Retinal pigment epithelial cell (primary cell): ENCODE measurements around a stretch of chr13.

- RRBS, result 1% methylated on average over 6 of the region's 47 CpGs
Measured at GRCh38 chr13:76992251-76993037, 563 bp downstream of the CLN5 start.

DNA sequence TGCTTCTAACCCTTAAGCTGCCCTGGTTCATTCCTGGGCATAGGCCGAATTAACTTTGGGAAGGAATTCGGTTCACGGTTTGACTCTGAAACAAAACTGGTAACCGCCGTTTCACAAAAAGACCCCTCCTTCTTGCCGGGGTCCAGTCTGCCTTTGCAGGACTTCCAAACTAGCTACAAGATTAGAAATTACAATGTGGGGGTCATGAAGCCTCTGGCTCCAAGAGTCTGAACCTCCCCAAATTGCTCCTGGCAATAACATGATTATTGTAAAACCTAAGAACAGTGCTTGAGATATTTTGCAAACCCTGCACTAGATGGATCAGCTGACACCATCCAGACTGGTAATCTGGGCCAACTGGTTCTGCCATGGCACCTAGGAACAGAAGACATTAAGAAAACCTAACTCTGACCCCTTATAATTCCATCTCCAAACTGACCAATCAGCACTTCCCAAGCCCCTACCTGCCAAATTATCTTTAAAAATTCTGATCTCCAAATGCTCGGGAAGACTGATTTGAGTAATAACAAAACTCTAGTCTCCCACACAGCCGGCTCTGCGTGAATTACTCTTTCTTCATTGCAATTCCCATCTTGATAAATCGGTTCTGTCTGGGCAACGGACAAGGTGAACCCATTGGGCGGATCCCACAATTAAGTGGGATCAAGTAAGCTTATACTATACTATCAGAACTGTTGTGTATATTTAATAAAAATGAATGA is 13.6 kb downstream of the FBXL3 start:
- RRBS, result no CpG with 5 or more reads among the region's 12 CpGs

DNA sequence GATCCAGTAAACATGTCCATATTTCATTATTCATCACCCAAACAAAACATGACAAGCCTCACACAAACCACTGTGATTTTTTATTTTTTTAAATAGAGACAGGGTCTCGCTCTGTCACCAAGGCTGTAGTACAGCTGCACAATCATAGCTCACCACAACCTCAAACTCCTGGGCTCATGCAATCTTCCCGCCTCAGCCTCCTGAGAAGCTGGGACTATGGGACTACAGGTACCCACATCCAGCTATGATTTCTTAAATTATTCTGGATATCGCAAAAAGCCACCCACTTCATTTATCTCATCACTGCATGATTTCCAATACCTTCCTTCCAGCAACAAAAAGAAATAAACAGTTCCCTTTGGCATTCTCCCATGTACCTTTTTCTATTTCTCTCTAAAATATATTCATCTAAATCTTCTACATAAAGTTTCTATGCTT is 6.3 kb downstream of the FBXL3 start:
- RRBS, result no CpG with 5 or more reads among the region's 3 CpGs

- RRBS, result no CpG with 5 or more reads among the region's 7 CpGs
Measured at GRCh38 chr13:77028246-77028852, 1.4 kb upstream of the FBXL3 start.

- RRBS, result no CpG with 5 or more reads among the region's 2 CpGs
Measured at GRCh38 chr13:77067456-77067965, 40.6 kb upstream of the FBXL3 start.

DNA sequence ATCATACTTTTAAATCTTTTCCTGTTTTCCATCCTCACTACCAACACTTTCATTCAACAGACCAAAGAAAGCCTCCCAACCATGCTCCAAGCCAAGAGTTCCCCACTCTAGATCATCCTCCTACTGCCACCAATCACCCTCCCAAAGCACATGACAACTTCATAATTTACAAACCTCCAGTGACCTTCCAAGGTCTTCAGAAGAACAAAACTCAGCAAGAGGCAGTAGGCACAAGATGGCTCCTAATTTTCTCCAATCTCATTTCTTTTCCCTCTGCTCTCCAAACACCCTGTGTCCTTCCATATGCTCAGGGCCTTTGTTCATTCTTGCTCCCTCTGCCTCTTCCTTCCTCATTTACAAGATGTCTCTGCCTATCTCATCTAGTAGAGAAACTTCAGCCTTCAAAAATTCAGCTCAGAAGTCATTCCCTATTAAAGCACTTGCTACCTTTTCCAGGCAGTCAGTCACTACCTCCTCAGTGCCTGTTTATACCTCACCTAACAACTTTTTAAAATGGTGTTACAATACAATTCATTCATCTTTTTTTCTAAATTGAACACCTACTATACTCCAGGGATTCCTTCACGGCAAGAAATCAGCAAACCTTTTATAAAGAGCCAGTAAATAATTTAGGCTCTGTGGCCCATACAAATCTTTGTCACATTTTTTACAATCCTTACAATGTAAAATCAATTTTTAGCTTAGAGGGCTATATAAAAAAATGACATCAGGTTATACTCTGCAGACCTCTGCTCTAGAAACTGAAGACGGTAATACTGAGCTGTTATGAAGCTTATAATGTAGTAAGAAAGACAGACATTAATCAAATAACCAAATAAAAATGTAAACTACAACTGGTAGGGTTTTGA is 75.1 kb downstream of the MYCBP2 start:
- RRBS, result no CpG with 5 or more reads among the region's 2 CpGs

DNA sequence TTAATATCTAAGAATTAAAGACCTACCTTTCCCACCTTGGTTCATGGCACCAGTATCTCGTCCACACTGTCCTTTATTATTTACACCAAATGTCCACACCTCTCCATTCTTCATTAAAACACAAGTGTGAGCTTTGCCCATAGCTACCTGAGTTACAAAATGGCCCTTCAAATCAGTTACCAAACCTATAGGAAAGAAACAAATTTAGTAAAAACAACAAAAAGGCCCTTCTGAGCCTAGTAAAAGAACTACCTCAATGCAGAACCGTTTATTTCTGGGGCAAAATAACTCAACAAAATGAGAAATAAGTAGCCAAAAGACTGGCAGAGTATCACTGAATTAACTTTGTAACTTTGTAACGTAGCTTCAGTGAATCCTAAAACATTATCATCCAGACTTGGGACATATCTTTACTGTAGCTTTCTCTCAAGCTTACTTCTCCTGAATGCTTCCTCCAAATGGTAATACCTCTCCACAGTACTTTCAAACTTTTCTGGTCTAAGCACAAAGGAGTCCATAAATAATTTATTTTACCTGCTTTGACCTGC is 69.2 kb downstream of the MYCBP2 start:
- RRBS, result no CpG with 5 or more reads among the region's 3 CpGs

DNA sequence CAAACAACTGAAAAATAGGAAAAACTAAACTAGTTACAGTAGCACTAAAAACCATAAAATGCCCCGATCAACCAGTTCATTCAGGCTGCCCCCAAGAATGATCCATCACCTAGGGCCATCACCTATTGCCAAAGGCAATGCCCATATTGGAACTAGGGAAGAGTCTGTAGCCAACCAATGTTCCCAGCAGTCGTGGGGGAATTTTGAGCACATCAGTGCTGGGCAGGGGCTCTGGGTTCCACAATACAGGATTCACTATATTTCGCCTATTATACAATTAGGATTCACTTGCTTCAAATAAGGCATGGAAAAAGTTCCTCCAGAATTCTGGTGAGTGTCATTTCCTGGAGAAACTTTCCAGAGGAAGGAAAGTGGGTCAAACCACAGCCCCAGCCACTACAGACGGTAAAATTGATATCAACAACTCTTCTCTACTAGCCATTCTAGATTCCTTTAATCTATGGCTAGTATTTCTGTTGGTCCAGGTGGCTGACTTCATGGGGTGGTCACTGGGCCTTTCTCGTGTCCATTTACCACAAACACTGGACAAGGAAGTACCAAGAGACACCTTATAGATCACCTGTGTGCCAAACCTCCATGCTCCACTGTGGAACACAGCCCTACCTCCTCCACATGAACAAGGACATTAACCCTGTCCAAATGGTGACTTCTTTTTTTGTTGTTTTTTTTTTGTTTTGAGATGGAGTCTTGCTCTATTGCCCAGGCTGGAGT is 10.5 kb downstream of the MYCBP2 start:
- RRBS, result no CpG with 5 or more reads among the region's 5 CpGs

DNA sequence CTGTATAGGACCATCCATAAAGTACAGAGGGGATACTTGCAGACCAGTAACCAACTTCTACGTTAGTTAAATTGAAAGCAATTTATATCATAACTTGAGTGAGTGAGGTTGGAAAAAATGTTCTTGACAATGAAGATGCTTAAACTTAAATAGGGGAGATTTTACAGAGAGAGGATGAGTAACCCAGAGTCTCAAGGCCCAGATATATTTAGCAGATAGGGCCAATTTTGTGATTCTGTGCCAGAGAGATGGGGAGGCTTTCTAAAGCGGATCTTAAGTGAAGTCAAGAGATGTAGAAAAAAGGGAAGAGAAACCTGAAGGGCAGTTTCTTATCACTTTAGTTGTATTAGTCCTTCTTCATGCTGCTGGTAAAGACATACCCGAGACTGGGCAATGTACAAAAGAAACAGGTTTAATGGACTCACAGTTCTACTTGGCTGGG is 102.3 kb upstream of the MYCBP2 start:
- RRBS, result no CpG with 5 or more reads among the region's 3 CpGs

DNA sequence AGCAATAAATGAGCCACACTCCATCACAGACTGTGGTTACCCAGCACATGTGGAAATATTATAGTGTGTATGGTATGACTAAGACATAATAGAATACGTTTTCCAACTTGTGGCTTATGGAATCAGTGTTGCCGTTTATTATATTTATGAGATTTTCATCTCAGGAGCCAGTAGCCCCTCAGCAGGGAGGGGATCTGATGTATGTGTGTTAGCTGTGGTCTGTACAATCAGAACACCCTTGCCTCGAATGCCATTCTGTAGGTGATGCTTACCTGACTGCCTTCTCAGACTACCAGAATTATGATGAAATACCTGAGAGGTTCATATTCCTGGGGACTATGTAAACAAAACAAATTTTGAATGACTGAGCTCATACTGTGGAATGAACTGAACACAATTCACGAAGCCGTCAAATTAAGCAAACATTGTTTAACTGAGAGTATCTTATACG is 1.9 kb downstream of the SCEL start:
- RRBS, result no CpG with 5 or more reads among the region's 6 CpGs

DNA sequence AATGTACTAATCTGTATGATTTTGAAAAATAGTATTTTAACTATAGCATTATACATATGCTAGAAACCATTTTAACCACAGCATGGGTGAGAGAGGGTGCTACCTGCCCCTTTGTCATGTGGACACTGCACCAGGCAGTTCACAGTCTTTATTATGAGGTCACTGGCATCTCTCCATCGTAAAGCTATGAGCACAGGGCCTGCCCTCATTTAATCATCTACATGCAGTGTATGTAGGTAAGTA is 21.7 kb downstream of the EDNRB start:
- RRBS, result no CpG with 5 or more reads among the region's 1 CpG

DNA sequence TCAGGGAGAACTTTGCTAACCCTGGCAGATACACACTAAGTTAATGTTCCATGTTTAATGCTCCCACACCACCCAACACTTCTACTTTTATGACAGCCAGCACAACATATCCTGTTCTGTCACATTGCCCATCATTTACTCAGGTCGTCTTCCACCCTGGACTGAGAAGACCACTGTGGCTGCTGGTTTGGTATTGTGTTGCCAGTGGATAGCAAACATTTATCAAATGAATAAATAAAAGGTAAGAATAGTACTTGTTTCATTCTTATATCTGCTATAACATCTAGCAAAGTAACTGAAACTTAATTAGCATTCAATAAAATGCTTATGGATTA is 164.2 kb downstream of the RBM26 start:
- RRBS, result no CpG with 5 or more reads among the region's 1 CpG

GRCh38 chr13:79308792-79309254 is 97.2 kb downstream of the RBM26 start:
- RRBS, result no CpG with 5 or more reads among the region's 1 CpG

- RRBS, result no CpG with 5 or more reads among the region's 13 CpGs
Measured at GRCh38 chr13:79370898-79371327, 35.1 kb downstream of the RBM26 start.

- RRBS, result no CpG with 5 or more reads among the region's 5 CpGs
Measured at GRCh38 chr13:79406602-79407059, 576 bp upstream of the RBM26 start.

DNA sequence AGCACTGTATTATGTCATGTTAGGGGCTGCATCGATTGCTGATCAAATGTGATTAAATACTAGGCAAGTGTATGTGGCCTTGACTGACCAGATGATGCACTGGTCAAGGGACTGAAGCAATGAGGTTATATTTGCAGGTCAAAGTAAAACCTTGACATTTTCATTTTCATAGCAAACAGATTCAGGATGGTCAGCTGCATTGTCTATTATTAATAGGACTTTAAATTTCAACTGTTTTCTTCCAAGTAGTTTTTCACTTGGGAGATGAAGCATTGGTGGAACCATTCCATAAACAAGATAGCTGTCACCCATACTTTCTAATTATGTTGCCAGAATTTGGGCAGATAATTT is 43.4 kb downstream of the NDFIP2 start:
- RRBS, result no CpG with 5 or more reads among the region's 1 CpG

DNA sequence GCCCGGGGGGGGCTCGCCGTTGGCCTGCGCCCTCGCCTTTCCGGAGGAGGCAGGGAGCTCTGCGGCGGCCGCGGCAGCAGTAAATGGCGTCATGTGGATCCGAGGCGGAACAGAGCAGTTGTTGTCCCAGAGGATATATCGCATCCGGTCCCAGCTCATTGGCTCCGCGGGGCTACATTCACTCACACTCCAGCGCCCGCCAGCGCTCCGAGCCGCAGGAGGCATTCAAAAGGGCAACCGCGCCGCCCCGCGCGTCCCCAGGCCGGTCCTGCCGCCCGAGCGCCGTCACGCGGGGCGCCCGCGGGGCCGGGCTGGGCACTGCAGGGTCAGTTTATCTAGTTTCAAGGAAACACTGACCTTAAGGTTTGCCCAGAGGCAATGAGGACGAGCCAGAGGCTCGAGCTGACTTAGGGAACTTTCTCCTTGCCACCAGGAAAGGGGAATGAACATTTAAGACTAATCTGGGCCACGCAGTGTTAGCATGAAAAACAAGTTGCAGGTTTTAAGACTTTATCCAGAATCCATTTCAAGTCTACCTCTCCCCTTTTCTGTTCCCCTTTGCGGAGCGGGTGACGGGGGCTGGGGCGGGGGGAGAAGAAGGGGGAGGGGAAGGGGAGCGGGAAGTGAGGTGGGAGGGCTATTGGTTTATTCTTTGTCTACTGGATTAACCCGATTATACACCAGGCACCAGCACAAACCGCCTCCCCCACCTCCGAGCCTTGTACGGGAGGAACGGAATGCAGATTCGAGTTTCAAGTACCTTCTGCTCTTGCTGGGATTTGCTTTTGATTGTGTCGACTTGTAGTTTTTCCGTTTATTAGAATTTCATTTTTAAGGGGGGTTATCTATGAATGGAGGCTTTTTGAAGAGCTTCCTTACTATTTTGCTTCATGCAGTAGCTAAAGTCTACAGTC is 556 bp upstream of the SPRY2 start:
- RRBS, result under 1% methylated on average over 23 of the region's 55 CpGs

- RRBS, result no CpG with 5 or more reads among the region's 6 CpGs
Measured at GRCh38 chr13:80359785-80360304, 18.9 kb upstream of the SPRY2 start.

- RRBS, result no CpG with 5 or more reads among the region's 4 CpGs
Measured at GRCh38 chr13:80400135-80400640, 59.3 kb upstream of the SPRY2 start.

DNA sequence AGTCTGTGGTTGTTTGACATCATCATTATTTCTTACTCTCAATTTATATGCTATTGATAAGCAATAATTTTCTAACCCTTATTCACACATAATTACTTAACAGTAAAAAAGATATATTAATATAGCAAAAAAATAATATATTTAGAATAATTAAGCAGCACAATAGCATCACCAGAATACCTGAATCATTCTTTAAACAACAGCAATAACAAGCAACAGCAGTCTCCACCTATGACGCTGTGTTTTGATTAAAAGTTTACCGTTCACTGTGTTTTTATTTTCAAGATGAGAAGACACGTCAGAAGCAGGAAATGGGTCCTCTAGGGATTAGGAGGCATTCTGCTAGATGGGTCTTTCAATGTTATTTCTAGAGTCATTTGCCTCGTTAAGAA is 628.4 kb upstream of the SPRY2 start:
- RRBS, result no CpG with 5 or more reads among the region's 4 CpGs